Measurements from ENCODE around the gene OCSTAMP.

DNA sequence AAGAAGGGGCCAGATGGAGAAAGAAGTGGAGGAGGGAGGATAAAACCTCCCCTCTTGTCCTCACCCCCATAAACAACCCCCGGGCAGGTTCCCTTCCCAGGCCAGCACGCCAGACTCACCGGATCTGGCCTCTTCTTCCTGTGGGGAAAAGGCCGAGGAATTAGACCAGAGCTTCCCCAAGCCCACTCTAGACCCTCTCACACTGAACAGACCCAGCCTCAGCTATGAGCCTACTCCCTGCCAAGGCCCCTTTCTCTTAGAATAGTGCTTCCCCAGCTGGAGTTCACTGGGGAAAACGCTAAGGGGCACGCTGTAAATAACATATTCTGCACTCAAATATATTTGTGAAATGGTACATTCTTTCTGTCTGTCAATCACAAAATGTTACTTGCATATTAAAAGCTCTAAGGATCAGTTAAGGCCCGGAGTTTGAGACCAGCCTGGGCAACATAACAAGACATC lies 11.2 kb downstream of the ZNF335 start:
- PRO-cap: no peak

DNA sequence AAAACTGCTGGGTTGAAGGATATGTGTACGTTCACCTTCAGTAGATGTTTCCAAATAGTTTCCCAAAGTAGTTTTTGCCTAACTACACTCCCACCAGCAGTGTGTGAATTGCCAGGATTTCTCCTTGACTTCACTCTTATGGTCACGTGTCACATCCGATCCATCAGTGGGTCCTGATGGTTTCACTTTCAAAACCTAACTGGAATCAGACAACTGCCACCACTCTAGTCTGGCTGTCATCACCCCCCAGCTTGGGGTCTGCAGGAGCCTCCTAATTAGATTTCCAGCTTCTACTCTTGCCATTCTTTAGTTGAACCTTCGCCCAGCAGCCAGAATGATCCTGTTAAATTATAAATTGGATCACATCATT lies 8.5 kb upstream of the SLC12A5 start:
- PRO-cap: no peak

DNA sequence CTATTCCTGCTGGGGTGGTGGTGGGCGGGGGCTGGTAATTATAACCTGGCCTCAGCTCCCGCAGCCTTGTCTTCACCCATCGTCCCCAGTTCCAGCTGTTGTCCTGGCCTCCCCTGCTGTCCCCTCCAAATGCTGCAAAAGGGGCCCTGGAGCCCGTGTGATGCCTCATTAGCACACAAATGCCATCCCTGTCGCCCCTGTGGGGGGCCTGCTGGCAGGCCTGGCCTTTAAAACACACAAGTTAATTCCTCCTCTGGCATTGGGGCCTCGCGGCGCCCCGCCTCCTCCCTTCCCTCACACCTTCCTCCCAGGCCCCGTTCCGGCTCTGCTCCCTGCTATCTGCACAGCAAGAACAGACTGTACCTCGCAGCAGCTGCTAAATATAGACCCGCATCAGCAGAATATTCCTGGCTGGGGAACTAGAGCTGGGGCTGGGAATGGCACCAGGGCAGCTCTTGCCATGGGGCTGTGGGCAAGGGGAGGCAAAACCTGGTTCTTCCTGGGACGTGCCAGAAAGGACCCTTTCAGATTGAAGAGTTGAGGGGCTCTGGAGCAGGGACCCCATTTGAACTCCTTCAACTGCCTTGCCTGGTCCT lies 85.6 kb downstream of the CDH22 start:
- PRO-cap: no peak

GRCh38 chr20:46376123-46377166 lies 12.2 kb upstream of the SLC35C2 start:
- PRO-cap: no peak

DNA sequence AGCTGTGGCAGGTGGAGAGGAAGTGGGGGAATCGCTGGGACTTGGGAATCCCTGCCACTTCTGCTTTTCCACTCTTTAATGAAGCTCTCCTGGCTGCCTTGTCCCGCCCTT lies at the start of gene OCSTAMP:
TSS of gene OCSTAMP (minus strand) at position 53 of the 111 bp plus-strand sequence.
- PRO-cap: no peak

DNA sequence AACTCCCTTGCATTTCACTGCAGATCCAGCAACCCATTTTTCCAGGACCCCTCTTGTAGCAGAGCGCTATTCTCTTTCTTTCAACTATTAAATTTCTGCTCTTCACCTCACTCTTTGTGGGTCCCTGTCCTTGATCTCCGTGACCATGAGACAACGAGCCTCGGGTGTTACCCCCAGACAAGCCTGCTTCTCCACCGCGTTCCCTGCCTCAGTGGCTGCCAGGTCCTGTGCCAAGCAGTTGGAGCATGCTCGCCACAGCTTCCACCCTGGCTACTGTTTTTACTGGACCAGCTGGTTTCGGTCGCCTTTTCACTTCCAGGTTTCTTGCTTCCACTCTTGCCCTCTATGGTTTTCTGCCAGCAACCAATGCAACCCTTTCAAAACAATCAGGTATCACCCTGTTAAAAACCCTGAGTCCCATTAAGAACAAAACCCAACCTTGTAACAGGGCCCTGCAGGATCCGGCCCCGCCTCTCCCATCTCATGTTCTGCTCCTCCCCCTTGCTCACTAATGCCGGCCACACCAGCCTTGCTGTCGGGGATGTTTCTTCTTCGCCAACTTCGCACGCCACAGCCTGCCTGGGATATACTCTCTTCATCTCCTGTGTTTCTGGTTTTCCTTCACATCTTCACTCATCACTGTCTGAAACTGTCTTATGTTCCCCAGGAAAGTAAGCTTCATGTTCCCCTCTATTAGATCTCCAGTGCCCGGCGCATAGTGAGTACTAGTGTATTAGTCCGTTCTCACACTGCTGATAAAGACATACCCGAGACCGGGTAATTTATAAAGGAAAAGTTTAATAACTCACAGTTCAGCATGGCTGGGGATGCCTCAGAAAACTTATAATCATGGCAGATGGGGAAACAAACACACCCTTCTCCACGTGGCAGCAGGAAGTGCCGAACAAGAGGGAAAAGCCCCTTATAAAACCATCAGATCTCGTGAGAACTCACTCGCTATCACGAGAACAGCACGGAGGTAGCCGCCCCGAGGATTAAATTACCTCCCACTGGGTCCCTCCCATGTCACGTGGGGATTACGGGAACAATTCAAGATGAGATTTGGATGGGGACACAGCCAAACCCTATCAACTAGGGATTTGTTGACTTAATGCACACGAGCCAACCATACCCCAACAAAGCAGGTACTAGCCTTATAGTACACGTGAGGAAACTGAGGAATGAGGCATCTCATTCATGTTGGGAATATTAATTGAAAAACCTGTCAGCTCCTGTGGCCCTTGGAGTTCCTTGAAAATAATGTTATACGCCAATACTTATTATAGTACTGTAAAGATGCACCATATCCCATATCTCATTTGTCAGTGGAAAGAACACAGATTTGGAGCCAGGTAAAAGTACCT lies 5.2 kb downstream of the TP53RK start:
- PRO-cap: no peak

GRCh38 chr20:46688622-46689020 lies 623 bp downstream of the TP53RK start:
- PRO-cap: no peak

DNA sequence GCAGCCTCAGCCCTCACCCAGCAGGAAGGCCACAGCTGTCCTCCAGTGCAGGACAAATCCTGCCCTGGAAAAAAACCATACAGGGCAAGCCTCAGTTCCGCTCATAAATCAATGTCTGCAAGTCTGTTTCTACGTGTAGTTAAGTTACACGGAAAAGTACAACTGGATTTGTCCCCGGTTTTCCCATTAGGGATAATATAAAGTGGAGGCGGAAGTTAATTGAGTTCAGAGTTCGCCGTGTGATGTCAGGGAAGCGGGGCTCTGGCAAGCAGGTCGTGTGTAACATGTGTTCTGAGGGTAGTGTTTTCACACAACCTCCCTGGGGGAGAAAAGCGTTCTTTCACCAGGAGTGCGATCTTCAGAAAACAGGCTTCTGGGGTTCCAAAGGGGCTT lies 44.2 kb upstream of the EYA2 start:
- PRO-cap: no peak

- PRO-cap: no peak
Measured at GRCh38 chr20:46990218-46991004, 95.8 kb downstream of the EYA2 start.

DNA sequence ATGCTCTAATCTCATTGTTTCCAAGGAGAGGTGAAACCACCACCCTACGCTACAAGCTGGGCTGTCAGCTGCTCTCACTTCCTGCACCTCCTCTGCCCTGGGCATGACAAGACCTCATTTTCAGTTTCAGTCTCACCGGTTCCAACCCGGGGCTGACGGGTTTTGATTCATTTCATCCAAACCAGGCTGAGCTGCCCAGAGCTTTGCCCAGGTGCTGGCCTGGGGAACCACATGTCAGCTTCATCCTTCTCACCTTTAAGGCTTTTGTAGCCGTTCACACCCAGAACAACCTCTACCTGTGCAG lies 99.7 kb downstream of the EYA2 start:
- PRO-cap: no peak

DNA sequence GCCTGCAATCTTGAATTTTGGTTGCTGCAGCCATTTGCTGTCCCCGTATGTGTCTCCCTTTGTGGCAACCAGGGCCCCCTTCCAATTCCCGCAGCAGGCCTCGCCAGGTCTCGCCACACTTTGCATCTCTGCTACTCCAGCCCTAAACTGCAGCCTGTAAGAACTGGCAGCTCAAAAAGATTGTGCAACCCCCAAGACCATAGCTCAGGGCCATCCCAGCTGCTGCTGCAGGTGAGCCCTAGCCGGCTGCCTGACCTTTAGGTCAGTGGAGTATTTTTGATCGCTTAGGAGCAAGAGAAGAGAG lies 138.2 kb downstream of the EYA2 start:
- PRO-cap: no peak

GRCh38 chr20:47221207-47221545 lies 135.3 kb downstream of the ZMYND8 start:
- PRO-cap: no peak

DNA sequence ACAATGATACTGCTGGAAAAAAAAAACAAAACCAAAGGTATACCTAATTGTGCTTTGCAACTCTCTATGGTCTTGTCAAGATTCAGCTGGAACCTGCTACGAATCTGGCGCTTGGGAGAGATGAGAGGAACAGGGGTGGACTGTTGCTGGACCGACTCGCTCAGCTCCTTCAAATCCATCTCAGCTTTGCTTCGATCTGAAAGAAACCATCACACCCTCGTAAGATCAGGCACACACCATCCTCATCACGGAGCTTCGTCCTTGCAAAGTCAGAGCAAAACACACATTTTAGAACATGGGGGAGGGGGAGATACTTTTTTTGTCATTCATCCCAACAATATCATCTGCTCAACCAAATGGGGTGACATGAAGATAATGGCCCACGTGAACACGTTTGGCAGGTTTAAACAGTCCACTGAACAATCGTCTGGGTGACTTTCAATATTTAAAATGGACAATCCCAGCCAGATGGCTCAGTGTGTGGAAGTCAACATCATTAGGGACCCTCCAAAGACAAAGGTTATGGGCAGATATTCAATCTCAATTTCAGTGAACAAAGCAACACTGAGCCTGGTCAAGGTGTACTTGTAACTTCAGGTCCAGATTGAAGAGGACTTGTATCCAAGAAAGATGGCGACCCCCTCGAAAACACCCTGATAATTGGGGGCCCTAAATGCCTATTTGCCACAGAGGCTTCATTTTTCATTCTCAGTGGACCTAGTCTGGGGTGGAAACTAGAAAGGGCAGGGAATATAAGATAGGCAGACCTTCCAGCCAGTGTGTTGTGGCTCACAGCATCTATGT lies 107.1 kb downstream of the ZMYND8 start:
- PRO-cap: no peak

DNA sequence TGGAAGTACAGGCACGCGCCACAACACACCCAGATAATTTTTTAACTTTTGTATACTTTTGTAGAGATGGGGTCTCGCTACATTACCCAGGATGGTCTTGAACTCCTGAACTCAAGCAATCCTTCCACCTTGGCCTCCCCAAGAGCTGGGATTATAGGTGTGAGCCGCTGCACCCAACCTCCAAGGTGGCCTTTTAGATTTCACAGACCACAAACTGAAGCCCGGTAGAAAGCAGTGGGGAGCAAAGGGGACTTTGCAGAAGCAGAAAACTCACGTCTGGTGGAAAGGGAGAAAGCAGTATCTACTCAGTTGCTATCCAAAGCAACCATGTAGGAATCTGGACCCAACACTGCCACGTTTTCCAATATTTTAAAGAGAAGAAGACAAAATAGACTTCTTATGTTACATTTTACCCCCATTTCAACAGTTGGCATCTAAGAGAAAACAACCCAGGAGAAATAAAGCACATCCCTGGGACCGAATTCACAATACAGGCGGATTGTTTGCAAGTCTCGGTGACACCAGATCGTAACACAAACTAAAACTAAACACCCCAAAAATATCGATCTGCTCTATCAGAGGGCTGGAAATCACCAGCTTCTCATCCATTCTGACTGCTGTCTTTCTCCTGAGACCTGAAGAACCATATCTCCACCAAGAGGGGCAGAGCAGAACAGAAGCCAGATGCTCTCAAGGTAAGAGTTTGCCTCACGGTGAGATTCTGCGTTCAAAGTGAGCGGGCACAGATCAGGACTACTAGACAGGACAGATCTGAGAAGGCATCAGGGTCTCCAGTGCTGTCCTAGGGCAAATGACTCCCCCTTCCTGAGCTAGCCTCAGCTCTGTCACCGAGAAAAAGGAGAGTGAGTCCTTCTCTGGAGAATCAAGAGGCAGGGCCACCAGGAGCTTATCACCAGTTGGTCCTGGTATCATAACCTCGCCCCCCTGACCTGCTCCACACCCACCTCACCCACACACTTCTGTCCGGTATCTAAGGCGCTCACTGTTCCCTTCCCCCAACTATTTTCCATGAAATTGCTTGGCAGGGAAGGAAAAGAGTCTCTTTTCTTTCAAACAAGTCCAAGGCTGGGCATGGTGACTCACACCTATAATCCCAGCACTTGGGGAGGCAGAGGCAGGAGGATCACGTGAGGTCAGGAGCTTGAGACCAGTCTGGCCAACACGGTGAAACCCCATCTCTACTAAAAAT lies 78.0 kb downstream of the ZMYND8 start:
- PRO-cap: no peak

DNA sequence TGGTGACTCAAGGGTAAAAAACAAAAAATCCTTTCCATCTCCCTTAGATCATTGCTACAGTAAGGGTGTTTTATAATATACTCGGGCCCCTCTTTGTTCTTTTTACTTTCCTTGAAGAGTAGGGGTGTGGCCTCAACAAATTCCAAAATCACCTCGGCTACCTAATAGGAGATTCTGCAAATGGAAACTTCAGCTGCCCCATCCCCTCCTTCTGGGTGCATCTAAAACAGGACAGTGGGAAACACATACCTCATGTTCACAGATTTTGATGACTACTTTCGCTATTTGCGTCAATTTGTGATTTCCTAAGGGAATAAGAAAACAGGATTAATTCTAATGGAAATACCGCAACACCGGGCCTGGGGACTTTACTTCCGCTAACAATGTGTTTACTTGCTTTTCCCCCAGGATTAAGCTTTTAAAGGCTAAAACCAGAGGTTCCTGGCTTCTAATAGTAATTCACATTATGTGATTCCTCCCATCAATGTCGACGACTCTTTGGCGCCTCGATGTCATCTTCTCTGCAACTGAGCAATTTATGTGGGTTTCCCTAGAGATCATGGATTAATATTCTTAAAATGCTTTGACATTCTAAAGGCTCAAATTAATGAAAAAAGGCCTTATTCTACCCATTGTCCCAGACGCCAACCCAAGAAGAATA lies 69.4 kb downstream of the ZMYND8 start:
- PRO-cap: no peak

DNA sequence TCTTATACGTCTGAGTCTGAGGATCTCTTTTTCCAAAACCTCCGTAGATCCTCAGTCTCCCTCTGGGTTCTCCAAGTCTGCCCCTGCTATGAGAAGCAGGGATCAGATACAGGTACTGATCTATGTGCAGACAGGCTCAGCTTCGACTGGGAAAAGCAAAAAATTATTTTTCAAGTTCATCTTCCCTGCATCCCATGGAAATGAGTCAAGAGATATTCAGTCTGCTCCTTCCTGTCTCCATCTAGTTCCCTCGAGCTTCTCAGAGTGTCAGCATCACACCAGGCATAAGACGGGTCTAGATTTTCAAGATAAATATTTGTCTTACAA lies 30.0 kb downstream of the ZMYND8 start:
- PRO-cap: no peak

GRCh38 chr20:47335871-47336888 lies 20.3 kb downstream of the ZMYND8 start:
- PRO-cap: no peak

- PRO-cap: no peak
Measured at GRCh38 chr20:47487040-47487574, 14.6 kb upstream of the NCOA3 start.

- PRO-cap: no peak
Measured at GRCh38 chr20:47743710-47744107, 41.6 kb downstream of the SULF2 start.

- PRO-cap: no peak
Measured at GRCh38 chr20:47766073-47766549, 19.2 kb downstream of the SULF2 start.